Gastrocnemius medialis (tissue), 3 donors: ENCODE measurements around a stretch of chr1.

GRCh38 chr1:234886342-234887590, 241.9 kb downstream of the TOMM20 start:
- PRO-cap: unidirectional peak, minus-strand start at chr1:234886506; unidirectional peak, plus-strand start at chr1:234886890
- RAMPAGE, long total RNA, 3 experiments: no peak in any of the 3 experiments

GRCh38 chr1:234911549-234912206, 217.0 kb downstream of the TOMM20 start:
- PRO-cap: no peak
- RAMPAGE, long total RNA, 3 experiments: no peak in any of the 3 experiments

DNA sequence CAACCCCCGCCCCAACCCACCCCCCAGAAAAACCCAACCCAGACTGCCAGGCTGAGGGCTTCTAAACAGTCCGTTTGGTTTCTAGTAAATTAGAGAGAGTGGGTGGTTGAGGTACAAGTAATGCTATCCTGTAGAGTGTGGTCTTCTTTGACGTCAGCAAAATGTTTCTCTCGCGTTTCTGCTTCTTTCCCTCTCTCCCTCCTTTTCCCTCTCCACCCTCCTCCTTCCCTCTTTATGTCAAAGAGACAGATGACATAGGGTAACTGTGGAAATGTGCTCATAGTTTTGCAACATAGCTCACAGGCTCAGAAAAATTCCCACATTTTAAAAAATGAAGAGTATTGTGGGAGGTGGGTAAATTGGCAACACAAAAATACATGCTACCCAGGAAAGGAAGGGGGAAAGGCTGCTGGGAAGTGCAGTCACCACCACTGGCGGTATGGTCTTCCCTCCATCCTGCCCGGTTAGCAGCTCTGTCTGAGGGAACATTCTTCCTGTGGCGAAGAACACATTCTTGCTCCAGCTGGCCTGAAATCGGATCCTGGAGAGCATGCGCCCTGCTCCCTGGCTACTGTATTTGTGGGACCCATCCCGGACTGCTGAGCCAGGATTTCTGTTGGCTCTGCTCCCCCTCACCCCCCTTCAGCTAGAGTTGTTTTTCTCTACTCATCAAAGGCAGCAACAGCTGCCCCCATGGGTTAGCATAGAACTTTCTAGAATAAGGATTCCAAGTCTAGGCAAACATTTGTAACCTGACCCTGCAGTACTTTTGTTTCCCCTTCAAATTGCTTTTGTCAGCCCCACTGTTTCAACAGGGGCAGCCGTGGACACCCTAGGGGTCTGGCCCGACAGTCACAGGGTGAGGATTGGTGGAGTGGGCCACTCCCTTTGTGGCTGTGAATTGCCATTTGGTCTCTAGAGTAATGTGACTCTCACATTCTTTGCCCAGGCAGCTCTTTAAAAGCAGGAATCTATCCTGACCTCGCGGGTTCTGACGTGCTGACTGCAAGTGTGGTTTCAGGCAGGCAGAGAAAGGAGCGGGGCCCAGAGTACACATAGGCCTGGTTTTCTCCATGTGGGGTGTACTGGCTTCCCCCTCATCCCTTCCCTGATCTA, 157.9 kb downstream of the TOMM20 start:
- PRO-cap: unidirectional peak, minus-strand start at position 91 of the sequence; unidirectional peak, minus-strand start at position 206 of the sequence; unidirectional peak, minus-strand start at position 479 of the sequence; bidirectional peak, plus-strand start at position 987 of the sequence, minus-strand start at position 861 of the sequence
- RAMPAGE, long total RNA, 3 experiments: no peak in any of the 3 experiments

DNA sequence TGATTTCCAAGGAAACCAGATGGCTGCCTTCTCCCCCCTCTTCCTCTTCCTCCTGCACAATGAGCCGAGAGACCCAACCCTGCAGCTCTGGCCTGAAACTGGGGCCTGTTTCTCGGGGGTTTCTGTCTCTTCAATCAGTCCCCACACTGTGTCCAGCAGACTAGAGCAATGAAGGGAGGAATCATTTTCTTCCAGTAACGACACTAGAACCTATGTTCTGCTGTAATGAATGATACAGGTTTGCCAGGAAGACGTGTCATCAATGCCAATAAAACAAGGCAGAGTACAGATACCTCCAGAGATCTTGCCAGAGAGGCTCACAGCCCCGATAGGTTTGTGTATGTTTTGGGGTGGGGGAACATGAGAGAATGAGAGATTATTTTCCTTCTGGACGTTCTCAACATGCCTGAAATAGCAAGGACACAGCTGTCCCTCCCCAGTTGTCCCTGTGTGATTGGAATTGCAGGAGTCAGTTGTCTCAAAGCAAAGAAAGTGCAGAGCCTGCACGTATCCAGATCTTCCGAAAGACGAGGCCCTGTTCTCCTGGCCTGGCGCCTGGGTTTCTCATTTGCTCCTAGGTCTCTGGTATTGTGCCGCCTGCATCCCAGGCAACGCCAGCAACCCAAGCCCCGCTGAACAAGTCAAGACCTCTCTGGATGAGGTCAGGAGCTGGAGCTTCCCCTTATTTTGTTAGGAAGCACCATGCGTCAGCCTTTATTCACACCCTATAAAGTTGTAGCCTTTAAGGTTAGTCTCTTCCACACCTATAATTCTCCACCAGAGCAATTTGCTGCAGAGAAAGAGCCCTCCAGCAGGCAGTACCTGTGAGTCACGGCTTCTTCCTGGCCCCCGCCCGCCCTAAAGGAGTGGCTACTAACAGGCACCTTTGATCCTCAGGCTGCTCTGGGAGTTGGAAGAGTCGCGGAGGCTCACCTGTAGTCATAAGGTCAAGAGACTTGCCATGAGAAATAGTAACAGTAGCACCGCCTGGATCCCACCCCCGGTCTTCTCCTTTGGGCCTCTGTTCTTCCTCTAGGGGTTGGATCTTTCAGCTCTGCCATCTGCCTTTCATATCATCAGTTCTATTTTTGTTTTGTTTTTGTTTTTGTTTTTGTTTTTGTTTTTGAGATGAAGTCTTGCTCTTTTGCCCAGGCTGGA, 130.5 kb downstream of the TOMM20 start:
- PRO-cap: bidirectional peak, plus-strand start at position 588 of the sequence, minus-strand start at position 452 of the sequence; unidirectional peak, plus-strand start at position 942 of the sequence
- RAMPAGE, long total RNA, 3 experiments: no peak in any of the 3 experiments

DNA sequence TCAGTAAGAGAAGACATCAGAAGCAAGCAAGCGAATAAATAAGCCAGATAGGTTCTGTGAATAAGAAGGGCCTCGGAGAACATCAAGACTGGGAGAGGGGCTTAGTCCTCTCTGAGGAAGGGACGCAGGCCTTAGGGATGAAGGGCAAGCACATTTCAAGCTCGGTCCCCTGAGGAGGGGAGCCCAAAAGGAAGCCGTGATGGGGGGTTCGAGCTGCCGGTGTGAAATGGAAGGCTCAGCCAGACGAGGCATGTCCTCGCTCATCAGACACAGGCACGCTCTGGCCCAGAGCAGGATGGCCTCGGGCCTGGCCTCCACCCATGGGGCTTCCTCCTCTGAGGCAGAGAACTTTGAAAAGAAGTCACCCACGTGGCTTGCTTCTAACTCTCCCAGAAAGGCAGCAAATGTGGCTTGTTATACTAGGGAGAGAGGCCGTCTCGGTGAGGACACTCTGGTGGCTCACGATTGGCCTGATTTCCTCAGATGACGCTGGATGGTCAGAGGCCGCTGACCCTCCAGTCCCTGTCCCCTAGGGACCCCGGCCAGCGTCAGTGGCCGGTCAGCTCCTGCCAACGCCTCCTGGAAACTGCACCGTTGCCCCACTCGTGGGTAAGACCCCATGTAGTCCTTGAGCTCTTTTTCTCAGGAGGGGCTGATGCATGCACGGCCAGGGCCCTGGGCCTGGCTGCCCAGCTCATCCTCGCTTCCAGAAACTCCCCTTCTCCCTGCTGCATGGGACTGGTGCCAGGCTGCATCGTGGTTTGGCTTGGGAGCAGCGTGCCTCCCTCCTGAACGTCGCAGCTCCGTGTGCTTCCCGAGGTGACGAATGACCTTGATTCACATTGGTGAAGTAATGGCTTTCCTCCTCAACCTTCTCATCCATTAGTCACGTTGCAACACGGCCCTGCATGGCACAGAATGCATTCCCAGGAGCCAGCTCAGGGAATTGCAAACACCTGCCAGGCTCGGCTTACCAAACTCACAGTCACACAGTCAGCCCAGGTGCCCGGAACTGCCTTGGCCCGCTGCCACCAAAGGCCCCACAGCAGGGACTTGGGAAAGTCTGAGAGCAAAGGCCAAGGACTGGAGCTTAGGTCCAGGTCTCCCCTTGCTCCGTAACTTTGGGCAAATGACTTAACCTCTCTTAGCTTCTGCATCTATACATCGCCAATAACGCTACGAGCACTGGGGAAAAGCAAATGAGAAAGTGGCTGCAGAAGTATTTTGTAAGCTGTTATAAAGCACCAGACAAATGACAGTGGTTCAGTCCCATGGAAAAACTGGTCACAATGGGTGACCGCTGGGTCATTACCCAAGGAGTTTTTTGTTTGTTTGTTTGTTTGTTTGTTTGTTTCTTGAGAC, 58.7 kb downstream of the TOMM20 start:
- PRO-cap: unidirectional peak, minus-strand start at position 282 of the sequence; bidirectional peak, plus-strand start at position 1,059 of the sequence, minus-strand start at position 809 of the sequence
- RAMPAGE, long total RNA, 3 experiments: no peak in any of the 3 experiments

- PRO-cap: bidirectional peak, plus-strand start at chr1:235079677, minus-strand start at chr1:235079587
- RAMPAGE, long total RNA, 3 experiments: no peak in any of the 3 experiments
These were observed 48.9 kb downstream of the TOMM20 start for GRCh38 chr1:235079380-235080492.

GRCh38 chr1:235213631-235214223, 52.7 kb upstream of the RBM34 start:
- PRO-cap: no peak
- RAMPAGE, long total RNA, 3 experiments: no peak in any of the 3 experiments

- PRO-cap: no peak
- RAMPAGE, long total RNA, 3 experiments: no peak in any of the 3 experiments
These were observed 59.2 kb upstream of the RBM34 start for GRCh38 chr1:235220309-235220621.

GRCh38 chr1:235274986-235275553, 52.9 kb downstream of the ARID4B start:
- PRO-cap: no peak
- RAMPAGE, long total RNA, 3 experiments: no peak in any of the 3 experiments

DNA sequence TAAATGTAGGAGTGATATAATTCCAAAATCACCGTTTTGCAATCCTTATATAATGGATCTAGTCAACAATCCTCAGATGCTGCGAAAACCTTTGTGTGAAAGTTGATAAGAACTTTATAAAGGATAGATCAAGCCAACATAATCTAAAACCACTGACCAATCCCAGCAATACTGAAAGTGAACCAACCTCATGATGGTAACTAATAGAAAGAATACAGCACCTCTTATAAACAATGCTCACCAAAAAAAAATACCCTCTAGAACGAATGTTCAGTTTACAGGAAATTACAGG, 30.6 kb downstream of the ARID4B start:
- PRO-cap: no peak
- RAMPAGE, long total RNA, 3 experiments: no peak in any of the 3 experiments

- PRO-cap: no peak
- RAMPAGE, long total RNA, 3 experiments: no peak in any of the 3 experiments
These were observed 38.4 kb upstream of the GNG4 start for GRCh38 chr1:235687961-235688473.

GRCh38 chr1:235859137-235859525, 7.6 kb downstream of the LYST start:
- PRO-cap: no peak
- RAMPAGE, long total RNA, 3 experiments: no peak in any of the 3 experiments

DNA sequence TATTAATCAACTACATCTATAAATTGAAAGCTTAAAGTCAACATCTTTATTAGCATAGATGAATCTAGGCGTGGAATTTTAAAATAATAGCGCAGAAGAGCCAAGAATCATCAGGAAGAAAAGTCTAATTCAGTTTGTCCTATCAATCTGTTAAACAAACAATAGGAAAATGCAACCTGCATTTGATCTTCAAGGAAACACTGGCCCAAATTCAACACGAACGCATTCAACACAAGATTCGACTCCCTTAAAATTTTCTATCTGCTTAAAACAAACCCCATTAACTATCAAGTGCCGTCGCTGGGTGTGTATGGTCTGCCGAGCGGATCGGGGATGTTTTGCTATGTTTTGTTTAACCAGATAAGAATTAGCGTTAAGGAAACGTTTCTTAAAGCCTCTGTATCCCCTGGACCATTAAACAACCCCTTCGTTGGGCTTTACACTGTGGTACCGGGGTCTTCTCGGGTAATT, 983 bp downstream of the LYST start:
- PRO-cap: no peak
- RAMPAGE, long total RNA, 3 experiments: no peak in any of the 3 experiments

- PRO-cap: no peak
- RAMPAGE, long total RNA, 3 experiments: no peak in any of the 3 experiments
These were observed 1.4 kb upstream of the LYST start for GRCh38 chr1:235867945-235868577.

GRCh38 chr1:235887912-235888517, 21.3 kb upstream of the LYST start:
- PRO-cap: no peak
- RAMPAGE, long total RNA, 3 experiments: no peak in any of the 3 experiments

- PRO-cap: no peak
- RAMPAGE, long total RNA, 3 experiments: no peak in any of the 3 experiments
These were observed 72.0 kb upstream of the LYST start for GRCh38 chr1:235938535-235939266.

GRCh38 chr1:236029364-236030154, 35.3 kb downstream of the NID1 start:
- PRO-cap: no peak
- RAMPAGE, long total RNA, 3 experiments: no peak in any of the 3 experiments

GRCh38 chr1:236035581-236035953, 29.3 kb downstream of the NID1 start:
- PRO-cap: no peak
- RAMPAGE, long total RNA, 3 experiments: no peak in any of the 3 experiments

GRCh38 chr1:236039521-236040056, 25.3 kb downstream of the NID1 start:
- PRO-cap: no peak
- RAMPAGE, long total RNA, 3 experiments: no peak in any of the 3 experiments

- PRO-cap: bidirectional peak, plus-strand start at chr1:236063994, minus-strand start at chr1:236063967; bidirectional peak, plus-strand start at chr1:236064334, minus-strand start at chr1:236064308
- RAMPAGE, long total RNA, 3 experiments: no peak in any of the 3 experiments
These were observed 970 bp downstream of the NID1 start for GRCh38 chr1:236063618-236064622.